ENCODE measurements around the genes RNF227 and KCNAB3.

DNA sequence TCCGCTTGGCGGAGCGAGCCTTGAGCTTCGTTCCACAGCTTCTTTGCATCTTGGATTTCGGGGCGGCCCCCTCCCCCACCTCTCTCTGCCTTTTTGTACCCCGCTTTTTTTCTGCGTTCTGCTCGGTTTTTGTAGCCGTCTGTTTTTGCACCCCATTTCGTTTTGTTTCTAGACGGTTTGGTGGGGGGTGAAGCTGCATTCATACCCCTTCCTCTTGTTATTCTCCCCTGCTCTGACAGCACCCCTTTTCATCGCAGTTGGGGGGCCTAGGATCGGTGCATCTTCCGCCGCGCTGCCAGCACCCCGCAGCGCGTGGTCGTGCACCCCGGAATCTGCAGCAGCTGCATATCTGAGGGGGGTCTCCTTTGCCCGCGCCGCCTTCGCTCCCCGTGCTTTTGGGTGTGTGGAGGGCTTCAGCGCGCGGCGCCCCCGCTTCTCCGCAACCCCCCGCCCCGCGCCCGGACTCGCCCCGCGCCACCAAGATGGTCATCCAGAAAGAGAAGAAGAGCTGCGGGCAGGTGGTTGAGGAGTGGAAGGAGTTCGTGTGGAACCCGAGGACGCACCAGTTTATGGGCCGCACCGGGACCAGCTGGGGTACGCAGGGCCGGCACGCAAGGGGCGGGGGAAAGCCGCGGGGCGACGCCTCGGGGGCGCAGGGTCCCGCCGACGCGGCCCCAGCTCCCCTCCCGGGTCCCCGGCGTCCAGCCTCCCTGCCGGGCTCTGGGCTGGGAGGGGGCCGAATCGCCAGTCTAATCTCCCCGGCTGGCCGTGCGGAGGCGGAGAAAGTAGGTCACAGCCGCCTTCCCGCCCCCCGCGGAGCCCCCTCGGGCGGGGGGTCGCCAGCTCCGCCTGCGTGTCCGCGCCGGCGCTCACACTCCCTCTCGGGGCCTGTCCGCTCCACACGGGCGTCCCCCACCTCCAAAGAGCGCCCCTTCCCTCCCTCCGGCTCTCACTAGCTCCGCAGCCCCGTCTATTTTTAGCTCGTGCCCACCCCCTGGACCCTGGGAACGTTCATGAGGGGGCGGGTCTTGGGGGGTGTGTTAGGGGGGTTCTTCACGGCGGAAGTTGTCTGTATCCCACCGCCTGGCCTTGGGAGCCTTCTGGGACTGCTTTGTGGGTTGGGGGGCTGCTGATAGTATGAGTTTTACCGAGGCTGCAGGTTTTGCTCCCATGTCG is 699 bp downstream of the ATP1B2 start:
- RRBS, result 2% methylated on average over 19 of the region's 99 CpGs

DNA sequence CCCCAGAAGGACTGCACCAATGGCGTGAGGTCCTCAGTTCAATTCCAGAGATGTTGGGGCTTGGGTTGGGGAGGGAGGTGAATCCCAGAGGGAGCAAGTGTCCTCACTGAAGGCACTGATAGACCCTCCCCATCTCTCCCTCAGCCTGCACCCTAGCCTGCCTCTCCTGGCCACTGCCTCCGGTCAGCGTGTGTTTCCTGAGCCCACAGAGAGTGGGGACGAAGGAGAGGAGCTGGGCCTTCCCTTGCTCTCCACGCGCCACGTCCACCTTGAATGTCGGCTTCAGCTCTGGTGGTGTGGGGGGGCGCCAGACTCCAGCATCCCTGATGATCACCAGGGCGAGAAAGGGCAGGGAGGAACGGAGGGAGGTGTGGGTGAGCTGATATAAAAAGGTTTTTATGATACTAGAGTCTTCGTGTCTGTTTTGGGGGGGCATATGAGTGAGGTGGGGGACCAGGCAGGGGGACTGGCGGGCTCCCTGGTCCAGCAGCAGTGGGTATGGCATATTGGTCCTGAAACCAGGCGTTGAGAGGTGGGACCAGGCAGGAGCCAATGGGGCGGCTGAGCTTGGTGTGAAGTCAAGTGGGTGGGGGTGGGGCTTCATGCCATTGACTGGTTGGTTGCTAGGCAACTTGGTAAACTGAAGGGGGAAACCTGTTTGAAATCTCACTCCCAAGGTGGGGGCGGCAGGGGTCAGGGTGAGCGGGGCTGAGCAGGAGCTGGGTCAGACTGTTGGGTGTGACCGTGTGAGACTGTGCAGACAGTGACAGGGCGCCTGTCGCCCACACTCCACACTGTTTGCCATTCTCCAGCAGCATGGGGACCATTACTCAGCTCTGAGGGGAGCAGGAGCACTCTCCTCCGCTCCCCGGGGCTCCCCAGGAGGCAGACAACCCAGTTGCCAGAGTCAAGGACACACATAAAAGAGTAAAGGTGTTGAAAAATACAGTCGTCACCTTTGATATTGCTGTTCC is 1.6 kb upstream of the EFNB3 start:
- RRBS, result no CpG with 5 or more reads among the region's 23 CpGs

DNA sequence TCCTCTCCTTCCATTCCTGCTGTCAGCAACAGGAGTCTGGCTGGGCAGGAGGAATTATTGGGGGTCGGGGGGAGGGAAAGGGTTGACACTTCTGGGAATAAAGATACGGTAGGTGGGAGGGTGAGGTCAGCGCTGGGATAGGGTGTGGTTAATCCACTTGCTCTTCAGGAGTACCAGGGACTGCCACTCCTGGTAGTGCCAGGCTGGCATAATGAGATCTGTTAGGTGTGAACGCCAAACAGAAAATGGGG is 1.1 kb upstream of the DNAH2 start:
- RRBS, result no CpG with 5 or more reads among the region's 4 CpGs

DNA sequence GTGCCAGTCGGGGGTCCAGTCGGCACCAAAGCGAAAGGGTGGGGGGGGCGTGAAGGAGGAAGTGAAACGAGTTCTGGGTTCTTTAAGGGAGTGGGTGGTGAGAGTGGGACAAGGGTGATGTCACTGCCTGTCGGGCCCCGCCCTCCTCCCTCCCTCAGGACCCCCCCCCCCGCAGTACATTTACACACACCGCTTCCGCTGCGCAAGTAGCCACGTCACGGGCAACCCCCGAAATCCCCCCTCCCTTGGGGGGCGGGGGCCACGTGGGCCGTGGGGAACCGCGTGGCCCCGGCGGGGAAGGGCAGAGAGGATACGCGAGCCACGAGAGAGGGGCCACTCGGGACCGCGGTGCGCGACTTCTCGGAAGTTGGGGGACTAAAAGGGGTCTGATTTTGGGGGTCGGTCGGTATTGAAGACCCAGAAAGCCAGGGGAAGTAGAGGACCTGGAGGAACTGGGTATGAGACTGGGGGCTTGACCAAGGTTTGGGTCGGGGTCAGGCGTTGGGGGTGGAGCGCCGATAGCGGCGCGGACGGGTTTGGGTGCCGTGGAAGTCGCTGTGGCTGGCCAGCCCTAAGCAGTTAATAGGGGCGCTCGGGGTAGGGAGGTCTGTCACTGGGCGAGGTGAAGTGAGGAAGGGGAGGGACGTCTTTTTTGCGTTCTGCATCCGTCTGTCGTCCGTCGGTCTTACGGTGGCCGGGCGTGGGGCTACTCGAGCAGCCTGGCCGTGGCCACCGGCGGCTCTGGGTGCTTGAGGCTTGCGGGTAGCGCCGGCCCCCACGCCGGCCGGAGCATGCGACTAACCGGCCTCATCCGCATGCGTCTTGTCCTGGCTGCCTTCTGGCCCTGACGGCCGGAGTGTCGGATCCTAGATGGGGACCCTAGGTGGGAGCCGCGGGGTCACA is 10.1 kb downstream of the KDM6B start:
- RRBS, result 3% methylated on average over 13 of the region's 73 CpGs

GRCh38 chr17:7882414-7883140 is 6.0 kb upstream of the CHD3 start:
- RRBS, result no CpG with 5 or more reads among the region's 5 CpGs

- RRBS, result 3% methylated on average over 10 of the region's 31 CpGs
Measured at GRCh38 chr17:7916170-7916522, at the start of gene RNF227. Gene RNF227 (minus strand): TSS chr17:7916289.

DNA sequence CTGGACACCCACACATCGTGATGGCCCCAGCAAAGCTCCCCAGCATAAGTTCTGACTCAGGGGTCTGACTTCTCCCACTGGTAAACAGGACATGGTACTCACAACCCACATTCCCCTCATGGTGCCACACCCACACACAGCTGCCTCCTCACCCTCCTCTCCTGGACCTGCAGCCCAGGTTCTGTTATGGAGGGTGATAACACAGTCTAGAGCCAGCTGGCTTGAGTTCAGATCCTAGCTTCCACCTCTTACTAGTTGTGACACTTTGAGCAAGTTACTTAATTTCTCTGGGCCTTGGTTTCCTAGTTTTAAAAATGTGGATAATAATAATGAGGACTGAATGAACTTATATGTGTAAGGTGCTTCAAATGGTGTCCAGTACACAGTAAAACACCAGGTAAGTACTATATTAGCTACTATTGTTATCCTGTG is 841 bp upstream of the RNF227 start:
- RRBS, result no CpG with 5 or more reads among the region's 1 CpG

- RRBS, result no CpG with 5 or more reads among the region's 39 CpGs
Measured at GRCh38 chr17:7929313-7929695, 352 bp downstream of the KCNAB3 start.

- RRBS, result no CpG with 5 or more reads among the region's 17 CpGs
Measured at GRCh38 chr17:7929748-7930032, at the start of gene KCNAB3. Gene KCNAB3 (minus strand): TSS chr17:7929856.

DNA sequence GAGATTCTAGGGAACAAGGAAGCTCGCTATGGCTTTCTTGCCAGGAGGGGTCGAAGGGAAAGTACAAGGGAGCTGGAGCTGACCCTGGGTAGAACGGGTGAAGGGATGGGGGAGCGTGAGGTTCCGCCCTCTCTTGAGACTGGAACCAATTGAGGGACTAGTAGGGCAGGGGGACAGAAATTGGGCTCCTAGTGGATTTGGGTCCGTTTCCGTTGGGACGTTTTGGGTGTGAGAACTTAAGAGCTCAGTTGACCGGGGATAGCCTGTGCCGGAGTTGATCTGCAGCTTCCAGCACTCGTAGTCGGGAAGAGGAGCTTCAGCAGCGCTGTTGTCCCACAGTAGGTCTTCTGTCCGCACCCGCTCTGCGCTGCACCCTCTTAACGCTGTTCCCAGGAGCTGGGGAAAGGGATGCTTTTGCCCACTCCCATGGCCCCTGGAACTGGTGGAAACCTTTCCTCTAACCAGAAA is 491 bp downstream of the CNTROB start:
- RRBS, result no CpG with 5 or more reads among the region's 17 CpGs

DNA sequence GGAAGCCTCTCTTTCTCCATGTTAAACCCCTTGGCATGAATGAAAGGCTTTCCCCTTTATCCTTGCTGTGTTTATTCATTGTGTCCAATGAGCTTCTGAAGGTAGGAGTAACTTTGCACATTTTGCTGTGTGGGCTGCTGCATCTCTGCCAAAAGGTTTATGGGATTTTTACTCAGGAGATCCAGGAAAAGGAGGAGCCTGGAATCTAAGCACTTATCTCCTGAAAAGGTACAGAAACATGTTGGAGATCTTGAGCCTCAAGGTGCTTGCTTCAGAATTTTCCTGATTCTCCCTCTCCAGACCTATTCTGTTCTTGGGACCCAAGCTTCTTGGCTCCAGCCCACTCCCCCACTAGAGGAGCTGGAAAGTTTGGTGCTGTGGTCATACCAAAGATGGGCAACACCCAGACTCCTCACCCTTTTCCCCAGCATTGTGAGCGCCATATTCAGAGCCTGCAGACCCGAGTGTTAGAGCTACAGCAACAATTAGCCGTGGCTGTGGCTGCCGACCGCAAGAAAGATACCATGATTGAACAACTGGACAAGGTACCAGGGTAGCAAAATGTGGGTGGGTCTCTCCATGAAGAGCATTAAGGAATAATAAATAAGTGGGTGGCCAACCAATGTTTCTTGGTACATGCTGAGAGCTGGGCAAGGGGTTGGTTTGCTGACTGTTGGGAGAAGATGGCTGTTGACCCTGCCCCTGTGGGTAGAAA is 4.1 kb downstream of the CNTROB start:
- RRBS, result no CpG with 5 or more reads among the region's 5 CpGs

DNA sequence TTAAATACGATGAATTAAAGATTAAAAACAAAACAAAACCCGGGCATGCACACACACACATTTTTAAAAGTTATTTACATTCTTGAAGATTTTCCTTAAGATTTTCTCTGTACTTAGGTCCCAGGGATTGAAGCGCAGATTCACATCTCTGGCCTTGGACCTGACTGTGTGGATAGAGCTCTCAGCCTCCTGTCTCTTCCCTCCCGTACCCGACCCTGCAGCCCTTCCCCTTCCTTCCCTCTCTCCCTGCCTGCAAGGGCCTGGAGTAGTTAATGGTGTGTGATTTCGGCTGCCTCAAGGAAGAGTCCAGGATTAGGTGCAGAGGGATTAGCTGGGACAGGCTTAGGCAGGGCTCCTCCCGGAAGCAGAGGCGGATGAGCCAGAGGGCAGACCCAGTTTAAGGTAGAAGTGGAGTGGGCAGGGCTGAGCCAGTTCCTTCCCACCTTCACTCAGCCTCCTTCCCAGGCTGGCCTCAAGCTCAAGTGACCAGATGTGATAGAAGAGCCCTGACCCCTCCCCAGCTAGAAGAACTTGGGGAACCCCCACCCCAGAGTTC is 16.7 kb downstream of the GUCY2D start:
- RRBS, result no CpG with 5 or more reads among the region's 8 CpGs

- RRBS, result no CpG with 5 or more reads among the region's 14 CpGs
Measured at GRCh38 chr17:8057005-8057565, 18.2 kb downstream of the ALOX15B start.

- RRBS, result no CpG with 5 or more reads among the region's 7 CpGs
Measured at GRCh38 chr17:8068853-8069391, 18.6 kb downstream of the ALOX12B start.

GRCh38 chr17:8090857-8091803 is 3.6 kb upstream of the ALOX12B start:
- RRBS, result no CpG with 5 or more reads among the region's 14 CpGs

- RRBS, result no CpG with 5 or more reads among the region's 8 CpGs
Measured at GRCh38 chr17:8103209-8103979, 14.9 kb downstream of the ALOXE3 start.

- RRBS, result no CpG with 5 or more reads among the region's 14 CpGs
Measured at GRCh38 chr17:8139290-8139839, 12.8 kb downstream of the PER1 start.

- RRBS, result 75% methylated on average over 4 of the region's 30 CpGs
Measured at GRCh38 chr17:8147030-8147974, 4.9 kb downstream of the PER1 start.

DNA sequence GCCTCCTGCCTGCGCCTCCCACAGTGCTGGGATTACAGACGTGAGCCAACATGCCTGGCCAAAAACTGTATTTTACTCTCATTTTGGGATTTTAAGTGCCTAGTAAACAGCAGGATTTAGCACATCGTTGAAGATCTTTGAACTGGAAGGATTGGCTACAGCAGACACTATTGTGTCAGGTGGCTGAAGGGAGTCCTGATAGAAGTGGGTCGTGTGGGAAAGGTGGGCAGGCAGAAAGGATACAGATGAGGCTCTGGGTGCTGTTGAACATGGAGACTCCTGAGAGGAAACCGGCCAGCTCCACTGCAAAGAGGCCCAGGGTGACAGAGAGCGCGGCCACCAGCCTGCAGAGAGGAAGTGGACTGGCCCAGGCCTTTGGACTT is 675 bp downstream of the TMEM107 start:
- RRBS, result no CpG with 5 or more reads among the region's 7 CpGs

GRCh38 chr17:8191819-8192986 is 2.2 kb upstream of the BORCS6 start:
- RRBS, result no CpG with 5 or more reads among the region's 15 CpGs